Colon Carcinoma Metastatic in the Lung (tissue), 2 donors: ENCODE results near the genes COX5B, ZAP70 and VWA3B.

DNA sequence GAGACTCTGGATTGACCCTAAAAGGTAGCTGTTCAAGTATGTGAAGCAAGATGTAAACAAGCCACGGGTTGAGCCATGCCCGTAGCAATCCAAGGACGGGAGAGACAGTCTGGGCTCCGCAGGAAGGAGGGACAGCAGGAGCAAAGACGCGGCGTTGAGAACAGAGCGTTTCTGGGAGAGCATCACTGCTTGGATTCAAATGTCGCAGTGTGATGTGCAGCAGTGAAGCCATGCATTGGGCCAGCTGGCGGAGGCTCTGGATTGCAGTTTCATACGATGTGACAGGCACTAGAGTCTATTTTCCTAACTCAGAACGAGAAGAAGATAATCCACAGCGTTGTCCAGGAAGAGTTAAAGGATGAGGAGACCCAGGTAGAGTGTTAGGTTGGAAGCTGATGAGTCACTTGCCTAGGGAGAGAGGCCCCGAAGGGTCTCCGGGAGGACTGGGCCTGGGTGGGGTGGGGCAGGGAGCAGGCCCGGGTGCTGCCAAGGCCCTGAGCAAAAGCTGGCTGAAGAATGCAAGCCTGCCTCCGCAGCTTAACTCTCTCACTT is 17.6 kb upstream of the SEMA4C start:
- PRO-cap, 2 experiments = no peak in any of the 2 experiments

DNA sequence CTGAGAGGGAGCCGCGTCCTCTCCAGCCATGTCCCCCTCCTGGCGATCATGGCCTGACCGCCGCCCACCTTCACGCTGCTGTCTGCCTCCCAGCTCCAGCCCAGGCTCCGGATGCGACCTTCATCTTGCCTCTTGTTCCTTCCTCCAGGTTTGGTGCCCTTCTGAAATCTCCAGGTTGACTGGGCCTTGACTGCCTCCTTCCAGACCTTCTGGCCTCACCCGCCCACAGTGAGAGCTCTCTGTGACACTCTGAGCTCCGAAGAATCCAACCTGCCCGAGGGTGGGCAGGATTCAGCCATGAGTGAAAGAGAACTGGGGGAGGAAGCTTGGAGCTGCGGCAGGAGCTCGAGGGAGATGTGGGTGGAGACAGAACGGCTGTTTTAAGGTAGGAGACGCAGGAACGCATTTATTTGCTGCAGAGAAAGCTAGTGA is 42.8 kb upstream of the SEMA4C start:
- PRO-cap, 2 experiments = no peak in any of the 2 experiments

GRCh38 chr2:97050014-97050393 is 44.7 kb downstream of the FAHD2B start:
- PRO-cap, 2 experiments = no peak in any of the 2 experiments

DNA sequence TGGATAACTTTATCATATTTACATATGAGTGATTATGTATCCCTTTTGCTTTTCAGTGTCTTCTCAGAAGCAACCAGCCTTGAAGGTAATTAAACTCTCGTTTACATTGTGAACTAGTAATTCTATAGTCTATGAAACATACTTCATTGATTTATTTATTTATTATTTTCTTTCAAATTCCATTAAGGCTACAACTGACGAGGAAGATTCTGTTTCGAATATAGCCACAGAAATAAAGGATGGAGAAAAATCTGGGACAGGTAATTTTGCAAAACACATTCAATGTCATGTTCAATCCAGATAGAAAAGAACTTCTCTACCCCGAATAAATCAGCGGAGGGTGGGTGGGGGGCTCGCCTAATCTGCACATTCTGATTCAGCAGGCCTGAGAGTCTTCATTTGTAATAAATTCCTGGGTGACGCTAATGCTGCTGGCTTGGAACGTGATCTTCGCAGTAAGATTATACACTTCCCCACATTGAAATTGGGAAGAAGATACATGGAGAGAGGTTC is 76.1 kb downstream of the ANKRD36 start:
- PRO-cap, 2 experiments = no peak in any of the 2 experiments

- PRO-cap, 2 experiments = no peak in any of the 2 experiments
Measured at GRCh38 chr2:97200141-97200695, 87.3 kb downstream of the ANKRD36 start.

DNA sequence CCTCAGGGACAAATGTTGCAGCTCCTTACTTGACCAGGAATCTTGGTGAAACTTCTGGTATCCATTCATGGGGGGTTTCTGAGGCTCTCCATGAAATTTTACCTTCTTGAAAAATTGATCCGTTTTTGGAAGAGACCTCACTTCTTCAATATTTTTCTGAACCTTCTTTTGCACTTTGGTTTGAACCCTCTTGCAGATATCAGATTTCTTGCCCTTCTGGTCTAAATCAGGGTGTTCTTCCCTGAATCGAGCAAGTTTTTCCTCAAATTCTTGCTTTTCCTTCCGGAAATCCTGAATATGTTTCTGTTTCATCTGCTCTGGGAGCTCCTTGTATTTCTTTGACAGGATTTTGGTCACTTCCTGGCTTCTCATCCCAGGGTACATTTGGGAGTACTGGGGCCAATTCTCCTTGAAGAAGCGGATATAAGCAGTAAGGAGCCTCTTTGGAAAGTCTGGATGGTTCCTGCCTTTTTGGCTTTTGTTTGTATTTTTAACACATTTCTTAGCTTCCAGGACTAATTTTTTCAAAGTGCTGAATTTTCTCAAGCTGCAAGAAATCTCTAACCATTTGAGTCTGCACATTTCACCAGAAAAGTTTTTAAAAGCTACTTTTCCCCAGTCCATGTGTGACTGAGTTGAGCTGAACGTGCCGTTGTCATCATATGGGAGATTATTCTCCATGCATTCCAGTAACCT is 8.7 kb upstream of the COX5B start:
- PRO-cap, 2 experiments = no peak in any of the 2 experiments

DNA sequence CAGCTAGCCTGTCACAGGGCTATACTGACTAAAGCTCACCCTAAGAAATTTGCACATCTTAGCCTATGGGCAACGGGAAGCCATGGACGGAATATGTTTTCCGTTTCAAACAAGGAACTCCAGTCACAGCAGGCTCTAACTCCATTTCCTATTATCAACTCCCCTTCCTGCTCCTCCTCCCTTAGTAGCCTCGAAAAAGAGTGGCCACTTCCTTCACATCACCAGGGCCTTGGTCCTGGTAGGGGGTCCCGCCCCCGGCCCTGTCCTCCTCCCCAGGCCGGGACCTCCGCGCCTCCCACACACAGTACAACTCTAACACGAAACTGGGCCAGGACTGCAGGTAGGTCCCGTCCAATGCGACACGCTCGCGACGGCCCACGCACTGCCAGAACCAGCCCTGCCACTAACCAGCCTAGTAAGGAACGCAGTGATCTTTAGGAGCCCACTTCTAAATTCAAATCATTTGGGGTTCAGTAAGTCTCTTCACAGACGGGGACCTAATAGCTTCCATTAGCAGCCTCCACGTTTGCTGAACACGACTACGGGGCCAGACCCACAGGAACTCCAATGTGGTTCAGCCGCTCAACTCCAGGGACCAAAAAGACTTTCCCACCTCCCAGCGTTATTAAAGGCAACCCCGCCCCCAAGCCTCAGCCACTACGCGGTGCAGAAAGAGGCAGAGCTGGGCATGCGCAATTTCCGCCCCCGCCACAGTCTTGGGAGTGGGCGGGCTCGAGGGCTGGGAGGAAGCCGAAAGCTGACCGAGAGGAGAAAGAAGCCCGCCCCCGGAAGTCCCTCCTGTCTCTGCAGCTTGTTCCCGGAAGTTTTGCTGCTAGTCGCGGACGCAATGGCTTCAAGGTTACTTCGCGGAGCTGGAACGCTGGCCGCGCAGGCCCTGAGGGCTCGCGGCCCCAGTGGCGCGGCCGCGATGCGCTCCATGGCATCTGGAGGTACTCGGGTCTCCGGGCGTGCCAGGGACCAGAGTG is at the start of gene COX5B:
Gene COX5B (plus strand): TSS at position 823 of the 986 bp plus-strand sequence.
- PRO-cap, 2 experiments = peak in 2 of 2 experiments; most common plus-strand start position 354 of the sequence (in 1); most common minus-strand start position 156 of the sequence (in 1)

DNA sequence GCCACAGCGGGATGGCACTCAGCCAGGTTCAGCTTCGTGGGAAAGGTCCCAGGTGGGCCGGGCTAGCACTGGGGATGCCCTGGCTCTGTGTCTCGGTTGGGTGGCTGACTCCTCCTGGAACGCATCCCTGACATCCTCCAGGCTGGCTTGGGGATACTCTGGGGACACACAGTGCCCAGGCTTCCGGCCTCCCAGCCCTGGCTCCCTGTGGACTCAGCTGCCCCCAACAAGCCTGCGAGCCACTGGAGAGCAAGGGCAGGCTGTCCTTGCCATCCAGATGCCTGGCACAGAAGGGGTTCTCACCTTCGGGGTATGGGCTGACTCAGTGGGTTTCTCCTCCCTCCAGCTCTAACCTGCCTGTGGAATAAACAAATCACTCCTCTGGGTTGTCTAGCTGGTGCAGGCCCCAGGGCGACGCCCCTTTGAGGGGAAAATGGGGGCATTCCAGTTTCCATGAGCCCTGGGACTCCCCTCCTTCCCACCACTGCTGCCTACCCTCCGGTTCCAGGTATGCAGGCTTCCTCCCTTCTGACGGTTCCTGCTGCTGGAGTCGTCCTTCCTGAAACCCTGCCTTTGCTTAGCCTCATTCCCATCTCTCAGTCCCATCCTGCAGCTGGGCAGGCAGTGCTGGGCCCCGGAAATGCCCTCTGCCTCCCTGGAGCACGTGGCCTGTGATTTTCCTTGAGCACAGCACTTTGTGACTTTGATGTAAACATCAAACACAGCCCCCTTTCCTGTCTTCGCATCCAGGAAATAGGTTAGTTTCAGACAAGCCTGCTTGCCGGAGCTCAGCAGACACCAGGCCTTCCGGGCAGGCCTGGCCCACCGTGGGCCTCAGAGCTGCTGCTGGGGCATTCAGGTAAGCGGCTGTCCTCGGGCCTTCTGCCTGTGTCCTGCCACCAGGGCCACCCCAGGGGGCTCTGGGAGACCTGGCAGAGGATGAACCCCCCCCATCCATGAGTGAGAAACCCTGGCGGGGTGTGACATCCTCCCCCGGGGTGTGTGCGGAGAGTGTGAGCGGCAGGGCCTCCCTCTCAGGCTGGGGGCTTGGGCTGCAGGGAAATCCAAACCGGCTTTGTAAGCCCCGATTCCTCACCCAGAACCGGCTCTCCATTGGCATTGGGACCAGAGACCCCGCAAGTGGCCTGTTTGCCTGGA is at the start of gene ZAP70:
Gene ZAP70 (plus strand): TSS at position 761 of the 1,158 bp plus-strand sequence.
- PRO-cap, 2 experiments = peak in 1 of 2 experiments; most common plus-strand start position 798 of the sequence (in 1)

- PRO-cap, 2 experiments = no peak in any of the 2 experiments
Measured at GRCh38 chr2:97782176-97782577, 68.8 kb downstream of the ZAP70 start.

DNA sequence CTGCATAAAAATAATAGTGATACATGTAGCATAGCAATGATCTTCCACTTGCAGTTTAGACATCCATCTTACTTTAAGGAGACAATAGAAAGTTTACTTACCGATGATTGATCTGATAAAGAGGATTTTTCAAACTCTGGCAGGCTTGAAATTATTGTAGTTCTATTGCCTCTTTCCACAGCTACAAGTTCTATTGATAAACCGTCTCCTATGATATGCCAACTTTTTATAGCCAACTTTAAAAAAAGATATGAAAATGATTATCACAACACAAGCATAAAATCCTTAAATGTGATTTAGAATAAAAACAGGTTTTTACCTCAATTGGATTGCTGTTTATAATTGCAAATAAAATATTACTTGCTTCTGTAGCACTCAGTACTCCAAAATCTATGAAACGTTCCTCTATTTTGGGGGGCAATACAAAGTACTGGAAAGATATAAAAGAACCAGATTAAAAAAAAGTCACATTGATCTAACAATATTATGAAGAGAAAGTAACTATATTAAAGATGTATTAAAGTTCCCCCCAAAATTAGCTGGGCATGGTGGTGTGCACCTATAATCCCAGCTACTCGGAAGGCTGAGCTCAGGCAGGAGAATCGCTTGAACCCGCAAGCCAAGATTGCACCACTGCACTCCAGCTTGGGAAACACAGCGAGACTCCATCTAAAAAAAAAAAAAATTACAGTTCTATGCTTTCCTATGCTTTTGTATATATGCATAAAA is 99.1 kb downstream of the ZAP70 start:
- PRO-cap, 2 experiments = no peak in any of the 2 experiments

GRCh38 chr2:97831236-97831938 is 118.0 kb downstream of the ZAP70 start:
- PRO-cap, 2 experiments = no peak in any of the 2 experiments

- PRO-cap, 2 experiments = peak in 2 of 2 experiments; most common plus-strand start chr2:98087167 (in 2); most common minus-strand start chr2:98087001 (in 2)
Measured at GRCh38 chr2:98086314-98087531, at the start of gene VWA3B. TSS of gene VWA3B (plus strand) at chr2:98087167.

DNA sequence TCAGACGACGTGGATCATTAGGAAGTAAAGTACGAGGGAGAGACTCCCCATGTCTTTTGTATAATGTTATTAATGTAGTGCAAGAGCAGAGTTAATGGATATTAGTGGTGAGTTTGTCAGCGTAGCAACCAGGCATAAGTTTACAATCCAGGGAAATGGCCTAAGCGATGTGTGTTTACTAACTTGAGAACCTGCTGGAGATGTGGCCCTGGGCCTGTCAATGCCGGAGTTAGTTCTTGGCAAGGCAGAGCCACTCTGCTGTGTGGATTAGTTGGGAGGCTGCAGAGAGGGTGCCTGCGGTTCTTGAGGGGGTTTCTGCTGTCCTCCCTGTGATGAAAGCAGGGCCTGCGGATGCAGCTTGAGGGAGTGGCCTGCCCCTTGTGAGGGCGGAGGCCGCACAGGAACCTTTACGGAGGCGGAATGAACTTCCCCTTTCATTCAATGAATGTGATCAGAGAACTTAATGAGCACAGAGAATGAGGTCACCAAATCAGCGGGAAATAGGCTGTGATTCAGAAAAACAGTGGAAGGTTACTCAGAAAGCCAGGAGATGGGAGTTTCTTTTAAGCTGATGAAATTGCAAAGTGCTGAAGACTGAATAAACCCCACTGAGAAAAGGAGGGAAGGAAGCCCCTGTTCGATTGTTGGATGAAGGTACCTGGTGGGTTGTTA is 47.2 kb downstream of the VWA3B start:
- PRO-cap, 2 experiments = no peak in any of the 2 experiments

- PRO-cap, 2 experiments = no peak in any of the 2 experiments
Measured at GRCh38 chr2:98479964-98480755, 35.5 kb downstream of the INPP4A start.

DNA sequence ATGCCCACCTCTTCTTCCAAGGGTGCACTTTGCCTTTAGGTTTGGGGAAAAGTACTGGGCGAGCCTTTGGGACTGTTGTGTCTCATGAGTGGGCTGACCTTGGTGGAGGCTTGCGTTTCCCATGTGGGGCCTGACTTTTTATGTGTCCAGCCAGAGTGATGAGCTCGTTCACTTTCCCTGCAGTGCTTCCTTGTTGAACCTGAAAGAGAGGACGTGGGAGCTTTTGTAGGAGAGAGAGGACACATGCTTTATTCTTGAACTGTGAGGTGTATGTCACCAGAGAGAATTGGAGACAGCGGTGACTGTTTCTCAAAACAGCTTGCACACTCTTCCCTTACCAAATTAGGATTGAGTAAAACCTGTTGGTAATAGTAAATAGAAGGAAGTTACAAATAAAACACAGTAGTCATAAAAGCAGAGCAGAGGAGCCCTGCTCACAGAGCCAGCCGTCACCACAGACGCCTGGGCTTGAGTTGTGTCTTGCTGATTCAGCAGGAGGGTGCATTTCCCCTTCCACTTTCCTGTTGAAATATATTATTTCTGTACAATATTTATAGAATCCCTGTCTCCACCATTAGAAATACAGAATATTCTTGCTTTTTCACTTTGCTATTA is 60.7 kb downstream of the INPP4A start:
- PRO-cap, 2 experiments = peak in 1 of 2 experiments; most common plus-strand start position 439 of the sequence (in 1)

GRCh38 chr2:98505962-98506463 is 61.4 kb downstream of the INPP4A start:
- PRO-cap, 2 experiments = no peak in any of the 2 experiments

DNA sequence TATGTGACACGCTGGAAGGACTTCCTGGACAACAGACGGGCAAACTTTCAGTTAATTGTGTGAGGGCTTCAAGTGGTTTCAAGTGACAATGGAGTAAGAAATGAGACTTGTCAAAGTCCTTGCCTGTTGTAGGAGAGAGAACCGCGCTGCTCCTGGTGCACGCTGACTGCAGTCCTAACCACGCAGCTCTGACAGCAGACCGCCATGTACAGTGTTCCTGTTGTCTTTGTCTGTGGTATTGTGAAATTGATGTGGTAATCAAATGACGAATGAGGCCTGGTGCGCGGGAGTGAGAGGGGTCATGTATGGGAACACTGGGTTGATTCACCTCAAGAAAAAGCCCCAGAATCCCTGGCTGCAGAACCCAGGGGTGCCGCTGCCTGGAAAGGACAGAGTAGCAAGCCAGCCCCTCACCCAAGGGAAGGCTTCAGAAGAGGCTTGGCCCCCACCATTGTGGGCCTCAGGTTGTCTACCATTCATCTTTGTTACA is 64.0 kb downstream of the INPP4A start:
- PRO-cap, 2 experiments = peak in 2 of 2 experiments; most common minus-strand start position 190 of the sequence (in 2)

GRCh38 chr2:98757773-98758505 is 27.0 kb upstream of the MGAT4A start:
- PRO-cap, 2 experiments = no peak in any of the 2 experiments

DNA sequence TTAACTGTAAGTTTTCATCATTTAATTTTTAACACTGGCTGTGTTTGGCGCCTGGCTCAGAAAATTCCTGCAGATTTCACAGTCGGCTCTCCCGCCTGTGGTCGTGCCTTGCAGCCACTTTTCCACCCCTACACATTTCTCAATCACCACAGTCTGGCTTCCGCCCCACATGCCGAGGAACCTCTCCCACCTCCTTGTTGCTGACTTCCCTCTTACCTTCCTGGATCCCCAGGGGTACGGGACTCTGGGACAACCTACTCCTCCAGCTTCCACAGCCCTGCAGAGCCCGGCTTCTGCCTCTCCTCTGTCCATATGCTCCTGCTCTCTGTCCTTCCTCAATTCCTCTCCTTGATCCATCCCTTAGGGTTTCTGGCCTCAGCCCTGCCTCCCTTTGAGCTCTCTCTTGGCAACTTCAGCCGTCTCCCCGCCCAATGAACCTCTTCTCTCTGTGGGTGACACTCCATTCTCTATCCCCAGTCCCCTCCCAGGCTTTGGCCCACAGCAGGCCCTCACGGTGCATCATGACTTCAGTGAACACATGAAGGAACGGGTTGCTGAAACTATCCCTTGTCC is 41.8 kb upstream of the MGAT4A start:
- PRO-cap, 2 experiments = no peak in any of the 2 experiments

GRCh38 chr2:99317049-99317798 is 16.2 kb upstream of the LYG1 start:
- PRO-cap, 2 experiments = no peak in any of the 2 experiments